ENCODE measurements around the gene USF2.

DNA sequence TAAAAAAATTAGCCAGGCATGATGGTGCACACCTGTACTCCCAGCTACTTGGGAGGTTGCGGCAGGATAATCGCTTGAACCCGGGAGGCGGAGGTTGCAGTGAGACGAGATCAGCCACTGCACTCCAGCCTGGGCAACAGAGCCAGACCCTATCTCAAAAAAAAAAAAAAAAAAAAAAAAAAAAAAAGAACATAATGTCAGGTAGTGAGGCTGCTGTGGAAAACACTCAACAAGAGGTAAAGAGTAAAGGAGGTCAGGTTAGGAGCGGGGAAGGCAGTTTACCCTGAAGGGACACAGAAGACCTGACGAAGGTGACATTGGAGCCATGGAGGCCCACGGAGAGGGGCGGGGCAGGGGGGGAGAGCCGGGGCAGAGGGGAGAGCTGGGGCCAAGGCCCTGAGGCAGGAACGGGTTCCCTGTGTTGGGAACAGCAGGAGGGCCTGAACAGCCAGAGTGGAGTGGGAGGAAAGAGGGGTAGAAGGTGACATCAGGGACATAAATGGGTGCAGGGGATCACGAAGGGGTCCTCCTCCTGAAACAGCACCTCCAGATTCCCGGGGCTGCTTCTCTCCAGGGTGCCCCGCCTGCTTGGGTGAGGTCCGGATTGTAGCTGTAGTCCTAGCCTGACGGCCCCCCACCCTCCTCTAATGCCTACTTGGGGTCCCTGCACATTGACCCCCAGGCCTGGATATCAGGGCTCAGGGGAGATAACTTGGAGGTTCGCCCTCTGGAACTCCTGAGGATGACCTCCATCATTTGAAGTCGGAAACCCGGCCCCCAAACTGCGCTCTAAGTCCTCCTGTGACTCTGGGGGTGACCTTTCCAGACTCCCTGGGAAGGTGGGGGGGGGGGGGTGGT, 654 bp upstream of the SCN1B start:
- RRBS: 33% methylated on average over 3 of the region's 20 CpGs

DNA sequence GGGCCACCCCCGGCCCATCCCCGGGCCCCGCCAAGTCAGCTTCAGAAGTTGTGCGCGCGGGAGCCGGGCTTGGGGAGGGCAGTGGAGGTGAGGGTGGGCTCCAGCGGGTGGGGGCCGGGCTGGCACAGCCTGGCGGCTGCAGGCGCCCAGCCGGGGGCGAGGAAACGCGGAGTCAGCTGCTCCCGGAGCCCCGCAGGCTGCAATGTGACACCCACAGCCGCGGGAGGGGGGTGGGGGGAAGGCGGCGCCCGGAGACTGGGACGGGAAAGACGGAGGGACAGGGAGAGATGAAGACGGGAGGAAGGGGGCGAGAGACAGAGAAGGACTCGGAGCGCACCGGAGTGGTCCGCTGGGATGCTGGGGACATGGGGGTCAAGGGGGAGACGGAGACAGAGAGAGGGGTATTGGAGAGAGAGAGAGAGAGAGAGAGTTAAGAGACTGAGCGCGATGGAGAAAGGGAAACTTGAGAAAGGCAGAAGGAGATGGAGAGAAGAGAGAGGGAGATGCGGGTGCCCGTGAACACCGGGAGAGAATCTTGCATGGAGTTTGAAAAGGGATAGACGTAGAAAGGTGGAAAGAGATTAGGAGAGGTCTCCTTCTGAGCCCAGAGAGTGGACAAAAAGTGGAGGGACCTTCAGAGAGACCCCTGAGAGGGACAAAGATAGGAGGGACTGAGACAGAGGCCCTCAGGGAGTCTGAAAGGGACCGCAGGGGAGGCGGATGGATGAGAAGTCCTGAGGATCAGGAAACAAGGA, 862 bp downstream of the SCN1B start:
- RRBS: 14% methylated on average over 25 of the region's 39 CpGs

DNA sequence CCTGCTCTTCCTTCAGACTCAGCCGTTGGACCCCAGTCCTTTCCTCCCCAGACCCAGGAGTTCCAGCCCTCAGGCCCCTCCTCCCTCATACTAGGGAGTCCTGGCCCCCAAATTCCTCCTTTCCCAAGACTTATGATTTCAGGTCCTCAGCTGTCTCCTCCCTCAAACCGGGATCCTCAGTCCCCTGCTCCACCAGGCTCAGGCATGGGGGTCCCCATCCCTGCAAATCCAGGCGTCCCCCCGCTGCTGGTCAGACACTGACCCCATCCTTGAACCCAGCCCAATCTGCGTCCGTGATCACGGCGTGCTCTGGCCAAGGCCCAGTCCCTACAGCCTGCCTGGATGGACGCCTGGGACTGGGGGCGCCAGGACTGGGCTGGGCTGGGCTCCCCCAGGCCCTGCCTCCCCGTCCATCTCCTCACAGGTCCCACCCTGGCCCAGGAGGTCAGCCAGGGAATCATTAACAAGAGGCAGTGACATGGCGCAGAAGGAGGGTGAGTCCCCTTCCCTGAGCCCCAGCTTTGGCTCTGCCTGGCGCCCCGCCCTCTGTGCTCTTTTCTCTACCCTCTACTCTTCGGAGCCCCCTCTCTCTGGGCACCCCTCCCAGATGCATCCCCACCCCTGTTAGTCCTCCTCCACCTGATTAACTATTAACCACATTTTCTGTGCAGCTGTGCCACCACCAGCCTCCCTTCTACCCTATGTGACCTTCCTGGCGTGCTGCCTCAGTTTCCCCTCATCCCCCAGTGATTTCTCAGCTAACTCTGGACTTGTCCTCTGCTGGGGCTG, 702 bp downstream of the HPN start:
- RRBS: no CpG with 5 or more reads among the region's 16 CpGs

DNA sequence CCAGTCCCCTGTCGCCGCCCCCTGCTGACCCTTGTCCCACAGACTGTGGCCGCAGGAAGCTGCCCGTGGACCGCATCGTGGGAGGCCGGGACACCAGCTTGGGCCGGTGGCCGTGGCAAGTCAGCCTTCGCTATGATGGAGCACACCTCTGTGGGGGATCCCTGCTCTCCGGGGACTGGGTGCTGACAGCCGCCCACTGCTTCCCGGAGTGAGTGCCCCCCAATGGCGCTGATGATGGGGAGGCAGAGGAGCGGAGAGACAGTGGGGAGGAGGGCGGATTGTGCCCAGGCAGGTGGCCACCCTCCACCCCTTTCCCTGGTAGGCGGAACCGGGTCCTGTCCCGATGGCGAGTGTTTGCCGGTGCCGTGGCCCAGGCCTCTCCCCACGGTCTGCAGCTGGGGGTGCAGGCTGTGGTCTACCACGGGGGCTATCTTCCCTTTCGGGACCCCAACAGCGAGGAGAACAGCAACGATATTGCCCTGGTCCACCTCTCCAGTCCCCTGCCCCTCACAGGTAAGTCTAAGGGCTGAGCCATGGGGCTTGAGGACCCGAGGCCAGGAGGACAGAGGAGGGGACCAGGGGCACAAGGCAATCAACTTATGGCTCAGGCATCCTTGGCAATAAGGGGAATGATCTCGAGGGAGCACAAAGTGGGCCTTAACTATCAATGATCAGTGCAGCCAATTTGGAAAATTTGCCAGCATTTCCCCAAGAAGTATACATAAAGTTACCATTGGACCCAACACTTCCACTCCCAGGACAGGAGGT, 19.0 kb downstream of the HPN start:
- RRBS: 19% methylated on average over 7 of the region's 29 CpGs

- RRBS: no CpG with 5 or more reads among the region's 4 CpGs
These were observed 22.1 kb downstream of the HPN start for GRCh38 chr19:35063627-35063925.

DNA sequence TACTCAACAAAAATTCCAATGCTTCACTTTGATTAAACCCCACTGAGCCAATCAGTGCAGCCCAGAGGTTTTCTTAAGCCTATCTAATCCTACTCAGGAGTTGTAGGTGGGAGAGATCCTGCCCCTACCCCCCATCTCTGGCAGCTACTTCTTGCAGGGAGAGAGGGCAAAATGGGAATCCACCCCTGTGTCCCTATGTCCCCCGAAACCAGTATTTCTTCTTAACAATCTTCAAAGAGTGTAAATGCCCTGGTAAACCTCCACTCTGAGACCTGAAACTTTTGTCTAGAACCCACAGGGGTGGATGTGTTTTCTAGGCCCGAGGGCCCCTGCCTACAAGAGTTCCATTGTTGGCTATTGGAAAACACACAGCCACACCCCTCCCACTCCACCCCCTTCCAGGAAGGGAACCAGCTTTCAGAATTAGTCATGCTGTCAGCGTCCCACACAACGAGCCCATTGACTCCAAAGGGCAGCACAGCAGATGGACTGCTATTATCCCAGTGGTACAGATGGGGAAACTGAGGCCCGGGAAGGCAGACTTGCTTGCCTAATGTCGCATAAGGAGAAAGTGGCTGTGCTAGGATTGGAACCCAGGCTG, 8.3 kb upstream of the FXYD3 start:
- RRBS: no CpG with 5 or more reads among the region's 6 CpGs

DNA sequence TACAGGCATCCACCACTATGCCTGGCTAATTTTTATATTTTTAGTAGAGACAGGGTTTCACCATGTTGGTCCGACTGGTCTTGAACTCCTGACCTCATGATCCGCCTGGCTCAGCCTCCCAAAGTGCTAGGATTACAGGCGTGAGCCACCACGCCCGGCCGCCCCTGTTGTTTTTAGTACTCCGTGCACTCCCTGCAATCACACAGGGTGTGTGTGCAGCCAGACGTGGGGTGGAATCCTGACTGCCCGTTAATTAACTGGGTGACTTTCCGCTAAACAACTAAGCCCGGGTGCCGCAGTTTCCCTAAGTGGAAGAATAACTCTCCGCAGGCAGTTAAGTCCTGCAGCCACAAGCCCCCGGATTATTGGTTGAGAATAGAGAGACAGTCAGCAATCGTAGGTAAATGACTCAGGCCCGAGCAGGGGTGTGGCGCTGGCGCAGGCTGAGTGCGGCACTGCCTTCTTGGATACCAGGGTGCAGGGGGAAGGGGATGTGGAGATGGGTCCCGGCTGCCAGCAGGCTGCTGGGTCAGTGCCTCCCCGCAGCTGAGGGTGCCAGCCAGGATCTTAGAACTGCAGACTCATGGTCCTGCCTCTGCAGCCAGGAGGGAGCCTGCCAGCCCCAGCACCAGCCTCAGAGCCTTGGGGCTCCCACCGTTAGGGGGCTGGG, 6.1 kb upstream of the FXYD3 start:
- RRBS: 84% methylated on average over 4 of the region's 22 CpGs

GRCh38 chr19:35119114-35119692, 3.6 kb downstream of the FXYD3 start:
- RRBS: 55% methylated on average over 3 of the region's 17 CpGs

DNA sequence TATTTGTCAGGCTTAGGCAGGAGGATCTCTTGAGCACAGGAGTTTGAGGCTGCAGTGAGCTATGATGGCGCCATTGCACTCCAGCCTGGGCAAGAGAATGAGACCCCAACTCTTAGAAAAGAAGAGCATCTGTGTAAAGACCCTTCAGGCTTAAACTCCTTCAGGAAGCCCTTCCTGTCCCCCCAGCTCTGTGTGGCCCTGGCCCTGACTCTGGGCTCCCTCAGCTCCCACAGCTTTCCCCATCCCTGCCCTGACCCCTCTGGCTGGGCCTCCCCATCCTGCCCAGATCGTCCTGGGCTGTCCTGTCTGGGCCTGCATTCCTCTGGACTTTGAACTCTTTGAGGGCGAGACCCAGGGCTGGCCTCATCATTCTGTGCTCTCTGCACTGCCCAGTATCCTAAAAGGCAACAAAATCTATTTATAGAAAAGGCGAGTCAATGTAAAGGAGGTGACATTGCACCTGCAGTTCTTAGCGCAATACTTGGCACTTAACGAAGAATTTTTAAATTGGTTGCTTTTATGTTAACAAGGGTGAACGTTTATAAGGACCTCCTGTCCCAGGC, 4.2 kb downstream of the LGI4 start:
- RRBS: no CpG with 5 or more reads among the region's 7 CpGs

GRCh38 chr19:35138419-35138724, 252 bp upstream of the FXYD1 start:
- RRBS: no CpG with 5 or more reads among the region's 7 CpGs

DNA sequence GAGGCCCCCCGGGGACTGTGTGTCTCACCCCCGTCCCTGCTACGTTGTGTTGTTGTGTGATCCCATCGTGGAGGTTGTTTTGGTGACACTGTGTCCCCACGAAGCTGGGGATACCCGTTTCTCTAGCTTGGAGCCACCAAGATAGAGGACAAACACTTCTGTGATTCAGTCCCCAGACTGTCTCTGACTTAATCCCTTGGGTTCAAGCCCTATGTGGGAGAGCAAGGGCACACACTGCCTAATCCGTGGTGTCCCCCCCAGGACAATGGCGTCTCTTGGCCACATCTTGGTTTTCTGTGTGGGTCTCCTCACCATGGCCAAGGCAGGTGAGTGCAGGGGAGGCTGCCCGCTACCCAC, 1.2 kb downstream of the FXYD1 start:
- RRBS: no CpG with 5 or more reads among the region's 9 CpGs

- RRBS: no CpG with 5 or more reads among the region's 10 CpGs
These were observed 17.9 kb downstream of the FAM187B start for GRCh38 chr19:35210596-35211118.

GRCh38 chr19:35214281-35214688, 14.3 kb downstream of the FAM187B start:
- RRBS: no CpG with 5 or more reads among the region's 4 CpGs

DNA sequence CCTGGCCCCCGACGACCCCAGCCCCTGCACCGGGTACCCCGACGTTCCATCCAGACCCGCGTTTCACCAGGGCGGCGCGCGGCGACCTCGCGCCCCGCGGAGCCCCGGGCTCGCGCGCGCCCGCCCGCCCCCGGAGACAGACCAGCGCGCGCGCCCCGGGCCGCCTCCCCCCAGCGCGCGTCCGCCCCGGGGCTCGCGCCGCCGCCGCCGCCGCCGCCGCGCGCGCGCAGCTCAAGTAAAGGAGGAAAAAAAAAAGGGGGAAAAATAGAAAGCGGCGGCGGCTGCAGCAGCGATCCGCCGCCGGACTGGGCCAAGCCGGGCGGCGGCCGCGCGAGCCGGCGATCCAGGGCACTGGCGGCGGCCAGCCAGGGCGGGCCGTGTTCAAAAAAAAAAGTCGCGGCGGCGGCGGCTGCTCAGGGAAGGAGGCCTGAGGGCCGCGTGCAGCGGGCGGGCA, 417 bp upstream of the USF2 start:
- RRBS: 3% methylated on average over 17 of the region's 76 CpGs

GRCh38 chr19:35268772-35269188, at the start of gene USF2:
USF2 (plus strand) TSS chr19:35268962.
- RRBS: 5% methylated on average over 12 of the region's 56 CpGs

DNA sequence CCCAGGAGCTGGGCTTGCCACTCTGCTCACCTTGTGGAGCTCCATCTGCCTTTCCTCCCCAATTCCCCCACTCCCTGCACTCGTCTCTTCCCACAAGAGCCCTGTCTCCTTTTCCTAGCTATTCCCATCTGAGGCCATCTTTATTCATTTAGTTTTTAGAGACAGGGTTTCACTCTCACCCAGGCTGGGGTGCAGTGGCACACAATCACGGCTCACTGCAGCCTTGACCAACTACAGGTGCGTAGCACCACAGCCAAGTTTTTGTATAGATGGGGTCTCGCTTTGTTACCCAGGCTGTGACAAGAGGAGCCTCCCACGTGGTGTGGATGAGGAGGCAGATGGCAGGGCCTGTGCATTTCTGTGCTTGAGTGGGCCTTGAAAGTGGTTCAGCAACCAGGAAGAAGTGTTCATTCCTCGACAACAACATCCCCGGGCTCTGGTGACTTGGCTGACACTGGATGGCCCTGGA, 1.9 kb upstream of the HAMP start:
- RRBS: no CpG with 5 or more reads among the region's 7 CpGs

DNA sequence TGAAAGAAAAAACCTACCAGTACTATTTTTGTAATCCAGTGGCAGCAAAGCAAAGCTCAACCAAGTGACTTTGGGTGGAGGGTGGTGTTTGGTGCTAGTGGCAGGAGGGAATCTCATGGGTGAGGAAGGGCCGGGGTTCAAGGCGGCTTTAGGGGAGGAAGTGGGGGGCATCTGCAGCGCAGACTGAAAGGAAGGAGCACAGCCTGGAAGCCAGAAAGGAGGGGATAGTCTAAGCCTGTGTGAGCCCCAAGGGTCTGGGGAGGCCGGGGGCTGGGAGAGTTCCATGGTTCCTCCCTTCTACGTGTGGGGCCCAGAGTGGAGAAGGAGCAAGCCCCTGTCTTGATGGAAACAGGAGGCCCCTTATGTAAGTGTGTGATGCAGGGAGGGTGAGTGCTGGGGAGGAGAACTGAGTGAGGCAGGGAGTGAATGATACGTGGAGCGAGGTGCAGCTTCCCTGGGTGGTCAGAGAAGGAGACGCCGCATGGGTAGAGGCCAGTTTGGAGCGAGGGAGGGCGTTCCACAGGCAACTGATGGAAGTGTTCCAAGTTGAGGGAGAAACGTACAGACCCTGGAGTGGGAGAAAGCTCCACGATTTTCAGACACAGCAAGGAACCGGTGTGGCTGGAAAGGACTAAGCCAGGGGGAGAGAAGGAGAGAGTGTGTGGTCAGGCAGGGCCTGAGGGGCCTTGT, 15.9 kb downstream of the MAG start:
- RRBS: no CpG with 5 or more reads among the region's 14 CpGs

GRCh38 chr19:35309494-35310392, 17.8 kb downstream of the MAG start:
- RRBS: 74% methylated on average over 6 of the region's 50 CpGs

DNA sequence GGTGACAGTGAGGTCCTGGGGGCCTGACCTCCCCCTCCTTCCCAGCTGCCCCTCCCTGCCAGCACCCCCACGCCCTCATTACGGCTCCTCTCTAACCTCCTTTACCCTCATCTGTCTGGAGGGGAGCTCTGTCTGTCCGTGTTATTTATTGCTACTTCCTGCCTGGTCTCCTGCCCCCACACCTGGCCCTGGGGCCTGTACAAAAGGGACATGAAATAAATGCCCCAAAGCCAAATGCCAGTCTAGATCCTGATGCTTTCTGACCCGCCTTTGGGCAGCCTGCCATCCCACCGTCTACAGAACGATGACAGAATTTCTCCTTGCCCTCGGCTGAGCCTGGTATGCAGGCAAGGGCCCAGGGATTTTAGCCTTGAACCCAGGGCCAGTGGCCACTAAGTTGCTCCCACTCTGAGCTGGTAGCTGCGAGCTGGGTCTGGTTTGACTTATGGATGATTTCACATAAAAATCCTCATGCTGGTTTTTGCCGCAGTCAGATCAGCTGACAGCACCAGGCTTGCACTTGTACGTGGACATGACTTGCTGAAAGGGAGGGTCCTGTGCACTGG, 15.3 kb upstream of the CD22 start:
- RRBS: no CpG with 5 or more reads among the region's 10 CpGs

DNA sequence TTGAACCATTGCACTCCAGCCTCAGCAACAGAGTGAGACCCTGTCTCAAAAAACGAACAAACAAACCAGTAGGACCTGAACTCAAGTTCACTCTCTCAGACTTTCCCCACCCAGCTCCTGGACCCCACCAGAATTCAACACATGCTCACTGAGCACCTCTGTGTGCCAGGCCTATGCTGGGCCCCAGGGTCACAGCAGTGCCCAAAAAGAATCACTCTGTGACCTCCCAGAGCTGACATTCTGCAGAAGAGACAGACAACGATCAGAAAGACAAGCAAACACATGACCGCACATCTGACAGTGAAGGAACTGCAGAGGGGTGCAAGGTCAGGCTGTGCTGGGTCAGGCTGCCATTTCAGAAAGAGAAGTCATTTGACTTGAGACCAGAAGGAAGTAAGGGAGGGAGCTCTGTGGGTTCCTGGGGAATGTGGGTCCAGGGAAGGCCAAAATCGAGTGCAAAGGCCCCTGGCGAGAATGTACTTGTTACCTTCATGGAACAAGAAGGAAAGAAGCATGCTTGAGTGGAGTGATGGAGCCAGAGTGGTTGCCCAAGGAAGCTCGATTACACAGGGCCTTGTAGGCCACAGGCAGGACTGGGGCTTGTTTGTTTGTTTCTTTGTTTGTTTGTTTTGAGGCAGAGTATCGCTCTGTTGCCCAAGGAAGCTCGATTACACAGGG, 11.5 kb upstream of the CD22 start:
- RRBS: no CpG with 5 or more reads among the region's 8 CpGs